PC-3 (cell line): ENCODE measurements around the genes STMN1, CATSPER4 and CRYBG2.

DNA sequence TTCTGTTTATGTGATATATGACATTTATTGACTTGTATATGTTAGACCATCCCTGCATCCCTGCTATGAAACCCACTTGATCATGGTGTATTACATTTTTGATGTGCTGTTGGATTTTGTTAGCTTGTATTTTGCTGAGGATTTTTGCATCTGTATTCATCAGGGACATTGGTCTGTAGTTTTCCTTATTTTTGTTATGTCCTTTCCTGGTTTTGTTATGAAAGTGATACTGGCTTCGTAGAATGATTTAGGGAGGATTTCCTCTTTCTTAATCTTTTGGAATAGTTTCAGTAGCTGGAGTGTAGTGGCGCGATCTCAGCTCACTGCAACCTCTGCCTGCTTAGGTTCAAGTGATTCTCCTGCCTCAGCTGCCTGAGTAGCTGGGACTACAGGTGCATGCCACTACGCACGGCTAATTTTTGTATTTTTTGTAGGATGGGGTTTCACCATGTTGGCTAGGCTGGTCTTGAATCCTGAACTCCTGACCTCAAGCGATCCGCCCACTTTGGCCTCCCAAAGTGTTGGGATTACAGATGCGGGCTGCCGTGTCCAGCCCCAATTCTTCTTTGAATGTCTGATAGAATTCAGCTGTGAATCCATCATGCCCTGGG, 15.0 kb downstream of the MAN1C1 start:
- RAMPAGE, long total RNA: no peak

DNA sequence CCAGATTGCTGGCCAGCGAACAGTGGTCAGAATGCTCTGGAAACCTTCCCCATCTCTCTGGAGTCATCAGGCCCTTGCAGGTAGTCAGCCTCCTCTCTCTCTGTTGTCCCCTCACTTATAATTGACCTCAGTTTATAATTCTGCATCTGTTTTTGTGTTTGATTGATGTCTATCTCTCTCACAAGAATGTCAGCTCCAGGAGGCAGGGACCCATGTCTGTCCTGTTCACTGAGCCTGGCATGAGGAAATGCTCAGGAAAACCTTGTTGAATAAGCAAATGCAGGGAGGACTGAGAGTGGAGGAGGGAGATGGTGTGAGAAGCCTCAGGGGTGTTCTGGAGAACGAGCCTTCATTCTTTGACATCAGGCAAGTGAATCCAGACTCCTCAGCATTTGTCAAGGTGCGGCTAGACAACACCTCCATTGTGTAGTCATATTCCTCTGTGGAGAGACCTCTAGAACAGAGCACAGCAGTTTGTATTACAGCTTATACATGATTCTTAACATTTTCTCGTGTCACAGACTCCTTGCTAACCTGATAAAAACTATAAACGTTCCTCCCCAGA, 45.5 kb downstream of the MAN1C1 start:
- RAMPAGE, long total RNA: no peak

GRCh38 chr1:25754592-25755297, 45.2 kb upstream of the SELENON start:
- RAMPAGE, long total RNA: no peak

DNA sequence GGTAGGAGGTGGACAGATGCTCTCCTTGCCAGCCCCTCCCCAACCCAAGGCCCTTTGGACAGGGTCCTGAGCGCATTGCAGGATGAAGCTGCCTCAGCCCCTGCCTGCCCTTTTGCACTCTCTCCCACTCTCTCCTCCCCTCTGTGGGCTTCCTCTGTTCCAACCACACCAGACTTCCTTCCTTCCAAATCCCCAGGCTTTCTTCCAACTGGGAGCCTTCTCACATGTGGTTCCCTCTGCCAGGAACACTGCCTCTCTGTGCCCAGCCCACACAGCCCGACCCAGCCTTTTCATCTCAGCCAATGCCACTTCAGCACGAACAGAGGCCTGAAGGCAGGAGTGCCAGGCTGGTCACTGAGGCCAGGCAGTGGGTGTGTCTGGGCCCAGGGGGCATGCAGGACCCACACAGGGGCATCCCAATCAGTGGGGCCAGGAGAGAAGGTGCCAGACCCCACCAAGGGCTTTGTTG, 5.9 kb downstream of the SELENON start:
- RAMPAGE, long total RNA: no peak

- RAMPAGE, long total RNA: start-site peak on the minus strand at chr1:25906414-25906426, 854 and 266 reads in 2 replicates
Observed at GRCh38 chr1:25906343-25906739, at the start of gene STMN1. Gene STMN1 (minus strand): TSS chr1:25906419.

- RAMPAGE, long total RNA: no peak
Observed at GRCh38 chr1:25927176-25927614, 21.0 kb upstream of the STMN1 start.

DNA sequence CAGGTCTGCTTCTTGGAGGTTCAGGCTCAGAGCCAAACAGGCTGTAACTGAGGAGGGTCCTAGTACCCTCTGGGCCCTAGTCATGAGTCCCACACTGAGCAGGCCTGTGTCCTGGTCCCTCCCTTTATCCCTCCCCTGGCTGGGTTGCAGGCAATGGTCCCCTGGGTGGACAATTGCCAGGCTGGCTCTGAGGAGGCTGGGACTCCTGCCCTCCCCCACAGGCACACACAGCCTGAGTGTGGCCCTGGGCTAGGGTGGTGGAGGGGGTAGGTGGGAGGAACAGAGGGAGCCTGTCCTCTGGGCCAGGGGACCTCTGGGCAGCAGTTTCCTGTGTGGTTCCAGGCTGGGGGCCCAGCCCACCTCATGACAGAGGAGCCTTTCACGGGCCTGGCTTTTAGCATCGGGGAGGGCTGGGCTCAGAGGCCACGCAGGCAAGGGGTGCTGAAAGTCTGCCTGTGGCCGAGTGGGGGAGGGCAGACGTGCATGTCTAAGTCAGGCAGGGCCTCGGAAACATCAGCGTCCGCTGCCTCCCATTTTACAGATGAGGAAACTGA, 6.9 kb downstream of the EXTL1 start:
- RAMPAGE, long total RNA: no peak

- RAMPAGE, long total RNA: no peak
Observed at GRCh38 chr1:26046479-26047149, 696 bp upstream of the SLC30A2 start.

- RAMPAGE, long total RNA: no peak
Observed at GRCh38 chr1:26081542-26082251, 14.3 kb upstream of the TRIM63 start.

GRCh38 chr1:26093593-26093914, 18.1 kb upstream of the PDIK1L start:
- RAMPAGE, long total RNA: no peak

DNA sequence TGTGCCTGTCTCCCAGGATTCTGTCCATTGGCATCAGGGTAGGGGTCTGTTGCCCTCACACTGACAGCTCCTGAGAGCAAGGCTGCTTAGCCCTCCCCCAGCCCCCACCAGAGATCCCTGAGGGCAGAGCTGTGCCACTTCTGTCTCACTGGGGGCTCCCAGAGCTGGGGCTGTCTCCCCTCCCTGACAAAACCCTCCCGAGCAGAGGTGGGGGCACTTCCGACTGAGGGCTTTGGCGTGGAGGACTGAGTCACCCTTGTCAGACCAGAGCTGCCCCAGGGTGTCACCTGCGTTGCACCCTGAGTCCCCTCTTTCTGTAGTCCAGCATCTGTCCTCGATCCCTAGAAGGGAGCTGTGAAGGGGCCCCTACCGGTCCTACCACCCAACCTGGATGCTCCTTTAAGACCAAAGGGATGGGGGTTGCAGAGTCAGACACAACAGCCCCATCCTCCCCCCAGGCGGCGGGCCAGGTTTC, 2.4 kb upstream of the FAM110D start:
- RAMPAGE, long total RNA: no peak

GRCh38 chr1:26190330-26190832, at the start of gene CATSPER4:
Gene CATSPER4 (plus strand): TSS chr1:26190602.
- RAMPAGE, long total RNA: no peak

DNA sequence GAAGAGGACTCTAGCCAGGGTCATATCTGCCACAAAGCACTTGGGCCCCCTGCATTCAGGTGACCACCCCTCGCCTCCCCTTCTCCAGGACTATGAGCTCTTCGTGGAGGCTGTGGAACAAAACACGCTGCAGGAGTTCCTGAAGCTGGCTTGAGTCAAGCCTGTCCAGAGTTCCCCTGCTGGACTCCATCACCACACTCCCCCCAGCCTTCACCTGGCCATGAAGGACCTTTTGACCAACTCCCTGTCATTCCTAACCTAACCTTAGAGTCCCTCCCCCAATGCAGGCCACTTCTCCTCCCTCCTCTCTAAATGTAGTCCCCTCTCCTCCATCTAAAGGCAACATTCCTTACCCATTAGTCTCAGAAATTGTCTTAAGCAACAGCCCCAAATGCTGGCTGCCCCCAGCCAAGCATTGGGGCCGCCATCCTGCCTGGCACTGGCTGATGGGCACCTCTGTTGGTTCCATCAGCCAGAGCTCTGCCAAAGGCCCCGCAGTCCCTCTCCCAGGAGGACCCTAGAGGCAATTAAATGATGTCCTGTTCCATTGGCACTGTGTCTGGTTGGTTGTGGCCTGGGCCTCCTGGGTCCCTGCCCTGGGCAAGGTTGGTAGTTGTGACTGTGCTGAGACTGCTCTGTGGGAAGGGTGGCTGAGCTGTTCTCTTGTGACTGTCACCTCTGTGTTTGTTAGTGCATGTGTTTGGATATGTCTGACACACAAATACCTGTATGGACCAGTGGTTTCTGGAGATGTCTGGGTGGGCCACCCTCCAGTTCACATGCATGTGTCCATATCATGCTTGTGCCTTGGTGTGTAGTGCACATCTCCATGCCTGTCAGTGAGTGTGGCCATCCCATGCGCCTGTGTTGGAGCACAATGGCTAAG, 1.3 kb downstream of the SH3BGRL3 start:
- RAMPAGE, long total RNA: no peak

DNA sequence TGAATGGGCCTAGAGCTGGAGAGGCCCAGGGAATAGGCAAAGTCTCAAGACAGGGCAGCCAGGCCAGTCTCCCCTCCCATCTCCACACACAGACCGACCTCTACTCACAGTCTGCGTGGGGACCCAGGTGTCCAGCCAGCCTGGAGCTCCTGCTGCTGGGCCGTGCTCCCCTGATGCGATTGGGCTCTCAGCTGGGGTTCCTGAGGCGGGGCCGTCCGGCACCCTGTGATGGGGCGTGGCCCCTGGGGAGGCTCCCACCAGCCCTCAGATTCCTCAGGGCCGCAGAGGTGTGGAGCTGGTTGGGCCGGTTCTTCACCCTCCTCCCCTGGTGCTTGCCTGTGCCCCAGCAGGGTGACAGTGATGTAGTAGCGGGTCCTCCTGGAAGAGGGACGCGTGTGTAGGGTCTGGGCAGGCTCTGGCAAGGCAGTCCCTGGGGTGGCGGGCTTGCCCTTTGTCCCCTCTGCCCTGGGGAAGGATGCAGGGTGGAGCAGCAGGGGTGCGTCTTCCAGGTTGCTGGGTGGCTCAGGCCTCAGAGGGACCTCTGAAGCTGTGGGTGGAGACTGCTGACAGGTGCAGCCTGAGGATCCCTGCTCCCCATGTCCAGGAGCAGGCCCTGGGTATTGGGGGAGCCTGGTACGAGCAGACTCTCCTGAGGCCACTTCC, at the start of gene CRYBG2:
Gene CRYBG2 (minus strand): TSS at position 193 of the 663 bp plus-strand sequence.
- RAMPAGE, long total RNA: no peak

- RAMPAGE, long total RNA: no peak
Observed at GRCh38 chr1:26409278-26409906, 1.2 kb upstream of the LIN28A start.

DNA sequence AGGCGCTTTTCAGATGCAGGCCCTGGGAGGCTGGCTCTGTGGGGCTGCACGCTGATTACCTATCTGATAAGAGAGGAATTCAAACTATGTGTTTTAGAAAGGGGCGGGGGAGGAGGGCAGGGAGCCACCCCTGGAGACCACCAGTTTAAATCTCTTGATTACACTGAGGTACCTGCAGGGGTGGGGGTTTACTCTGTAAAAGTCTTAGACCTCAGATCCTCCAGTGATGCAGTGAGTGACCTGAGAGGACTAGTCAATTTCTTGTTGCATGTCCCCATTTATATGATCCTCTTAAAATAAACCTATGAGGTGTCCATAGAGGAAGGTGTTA, 8.5 kb downstream of the LIN28A start:
- RAMPAGE, long total RNA: no peak

DNA sequence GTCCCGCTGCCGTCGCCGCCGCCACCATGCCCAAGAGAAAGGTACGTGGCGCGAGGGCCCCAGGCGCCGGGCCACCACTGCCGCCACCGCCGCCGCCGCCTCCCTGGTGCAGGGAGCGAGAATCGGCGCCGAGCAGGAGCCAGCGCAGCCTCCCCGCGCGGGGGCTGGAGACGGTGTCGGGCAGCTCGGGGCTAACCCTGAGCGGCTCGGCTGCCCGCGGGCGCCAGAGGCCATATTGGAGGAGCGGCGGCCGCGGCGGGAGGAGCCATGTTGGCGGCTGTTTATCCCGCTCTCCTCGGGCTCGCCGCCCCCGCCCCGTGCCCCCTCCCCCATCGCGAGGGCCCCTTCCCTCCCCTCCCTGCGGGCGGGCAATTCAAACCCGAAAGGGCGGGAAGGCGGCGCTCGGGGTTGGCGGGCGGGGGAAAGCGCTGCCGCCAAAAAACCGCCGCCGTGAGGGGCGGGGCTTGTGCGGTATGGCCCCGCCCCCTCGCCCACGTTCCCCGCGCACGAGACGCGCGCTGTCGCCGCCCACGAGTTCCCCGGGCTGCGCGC, 423 bp downstream of the HMGN2 start:
- RAMPAGE, long total RNA: no peak

GRCh38 chr1:26500781-26501771, 28.5 kb upstream of the RPS6KA1 start:
- RAMPAGE, long total RNA: no peak

DNA sequence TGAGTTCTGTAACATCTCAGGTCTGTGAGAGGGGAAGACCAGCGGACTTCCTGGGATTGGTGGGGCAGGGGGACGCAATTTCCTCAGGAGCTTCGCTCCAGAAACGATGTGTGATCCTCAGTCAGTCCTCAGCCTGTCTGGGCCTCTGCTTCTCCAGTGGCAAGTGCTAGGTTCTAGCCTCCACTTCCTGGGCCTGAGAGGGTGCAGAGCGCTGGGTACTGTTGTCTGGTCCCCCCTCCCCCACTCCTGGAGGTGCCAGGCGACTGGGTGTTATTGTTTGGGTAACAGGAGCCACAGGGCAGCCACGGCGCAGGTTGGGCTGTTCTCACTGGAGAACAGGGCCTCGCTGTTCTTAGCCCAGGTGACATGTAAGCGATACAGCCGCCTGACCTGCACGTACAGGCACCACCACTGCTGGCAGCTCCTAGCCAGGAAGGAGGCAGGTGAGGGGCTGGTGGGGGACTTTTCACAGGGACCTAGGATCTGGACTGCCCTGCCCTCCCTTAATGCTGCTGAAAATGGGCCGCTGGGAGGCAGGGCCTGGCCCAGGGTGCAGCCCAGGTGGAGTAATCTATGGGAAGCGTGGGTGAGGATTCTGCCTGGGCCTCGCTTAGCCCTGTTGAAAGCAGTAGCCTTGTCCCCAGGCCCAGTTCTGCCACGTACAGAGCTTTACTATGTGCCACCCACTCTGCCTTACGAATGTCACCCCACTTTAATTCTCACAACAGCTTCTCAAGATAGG, 2.2 kb downstream of the RPS6KA1 start:
- RAMPAGE, long total RNA: no peak

DNA sequence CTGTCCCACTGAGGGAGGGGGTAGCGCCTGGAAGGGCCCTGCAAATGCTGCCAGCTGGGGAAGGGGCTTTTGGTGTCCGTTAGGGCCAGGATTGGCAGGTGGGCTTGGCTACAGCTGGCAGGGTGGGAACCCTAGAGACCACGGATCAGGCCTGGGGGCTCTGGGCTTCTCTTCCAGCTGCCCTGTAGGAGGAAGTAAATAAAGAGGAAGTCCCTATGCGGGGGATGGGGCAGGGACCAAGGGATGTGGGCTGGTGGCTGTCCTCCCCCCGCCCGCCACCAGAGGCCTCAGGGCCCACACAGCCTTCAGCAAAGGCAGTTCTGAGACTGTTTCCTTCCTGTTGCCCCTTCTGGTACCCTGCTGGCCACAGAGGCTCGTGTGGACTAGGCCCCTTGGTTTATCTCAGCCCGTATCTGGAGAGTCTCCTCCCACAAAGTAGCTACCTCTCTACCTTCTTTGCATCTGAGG, 12.2 kb downstream of the RPS6KA1 start:
- RAMPAGE, long total RNA: no peak